ENCODE data around the gene GPR89B.

DNA sequence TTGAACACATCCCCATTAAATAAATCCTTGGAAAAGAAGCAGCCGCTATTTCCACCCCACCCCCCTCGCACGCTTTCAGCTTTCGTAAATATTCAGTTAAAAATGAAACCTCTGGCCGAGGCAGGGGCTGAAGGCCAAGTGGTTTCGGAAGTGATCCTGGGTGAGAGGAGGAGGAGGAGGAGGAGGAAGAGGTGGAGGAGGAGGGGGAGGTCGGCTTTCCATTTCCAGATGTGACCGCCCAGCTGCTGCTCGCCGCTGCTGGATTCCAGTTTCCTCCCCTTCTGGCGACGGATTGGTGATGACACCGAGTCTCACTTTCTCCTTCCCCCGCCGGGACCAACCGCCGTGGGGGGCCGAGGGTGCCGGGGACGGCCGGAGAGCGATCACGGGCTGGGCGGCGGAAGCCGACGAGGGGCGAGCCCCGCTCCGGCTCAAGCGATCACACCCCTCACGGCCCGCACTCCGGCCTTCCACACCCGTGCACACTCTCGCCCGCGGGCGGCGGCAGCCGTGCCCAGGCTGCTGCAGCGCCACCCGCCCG, 26.2 kb downstream of the PPIAL4D start:
- PRO-cap = unidirectional peak, plus-strand start at position 184 of the sequence

- PRO-cap = no peak
Measured at GRCh38 chr1:145772700-145773642, 50.9 kb downstream of the RNF115 start.

GRCh38 chr1:145926546-145926854, 784 bp downstream of the RBM8A start:
- PRO-cap = no peak

DNA sequence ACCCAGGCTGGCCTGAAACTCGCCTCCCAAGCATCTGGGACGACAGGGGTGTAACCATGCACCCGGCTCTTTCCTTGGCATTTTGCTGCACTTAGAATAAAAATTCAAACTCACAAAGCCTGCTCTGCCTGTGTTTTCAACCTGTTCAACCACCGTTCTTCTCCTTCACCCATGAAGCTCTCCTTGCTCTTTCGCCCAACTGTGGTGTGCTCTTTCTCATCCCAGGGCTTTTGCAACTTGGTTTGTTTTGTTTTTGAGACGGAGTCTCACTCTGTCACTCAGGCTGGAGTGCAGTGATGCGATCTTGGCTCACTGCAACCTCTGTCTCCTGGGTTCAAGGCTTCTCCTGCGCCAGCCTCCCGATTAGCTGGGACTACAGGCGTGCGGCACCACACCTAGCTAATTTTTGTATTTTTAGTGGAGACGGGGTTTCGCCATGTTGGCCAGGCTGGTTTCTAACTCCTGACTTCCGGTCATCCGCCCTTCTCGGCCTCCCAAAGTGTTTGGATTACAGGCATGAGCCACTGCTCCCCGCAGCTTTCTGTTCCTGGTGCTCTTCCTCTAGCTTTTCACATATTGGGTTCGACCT, 1.6 kb upstream of the RBM8A start:
- PRO-cap = no peak

GRCh38 chr1:145942453-145943165, 15.2 kb downstream of the LIX1L start:
- PRO-cap = no peak

GRCh38 chr1:145988538-145989101, 7.8 kb downstream of the TXNIP start:
- PRO-cap = no peak

- PRO-cap = no peak
Measured at GRCh38 chr1:145994886-145995009, 1.6 kb downstream of the TXNIP start.

DNA sequence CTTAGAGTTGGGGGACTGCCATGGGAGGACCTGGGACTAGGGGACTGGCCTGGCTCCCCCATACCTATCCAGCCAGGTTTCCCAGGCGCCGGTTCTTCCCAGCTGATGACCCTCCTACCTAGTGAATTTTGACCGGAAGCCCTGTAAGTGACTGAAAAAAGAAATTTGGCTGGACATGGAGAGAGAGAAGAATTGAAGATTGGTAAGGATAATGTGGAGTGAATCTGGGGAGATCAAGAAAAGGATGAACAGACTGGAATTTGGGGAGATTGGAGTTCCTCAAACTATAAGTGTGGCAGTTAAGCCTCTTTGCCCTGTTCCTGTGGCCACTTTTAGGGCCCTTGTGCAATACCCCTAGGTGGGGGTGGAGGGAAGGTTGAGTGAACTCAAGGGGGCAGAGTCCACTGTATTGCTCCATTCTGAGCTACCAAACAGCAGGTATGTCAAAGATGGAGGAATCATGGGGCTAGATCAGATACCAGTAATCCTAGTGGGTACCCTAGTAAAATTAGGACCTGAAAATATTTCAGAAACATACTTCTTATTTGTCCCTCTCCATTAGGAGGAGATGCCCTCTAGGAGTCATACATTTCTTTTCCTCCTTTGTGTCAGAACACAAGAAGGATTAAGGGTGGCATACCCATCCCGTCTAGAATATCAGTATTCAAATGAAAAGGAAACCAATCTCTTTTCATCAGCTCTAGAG, 1.2 kb downstream of the HJV start:
- PRO-cap = no peak

GRCh38 chr1:146020958-146021573, 469 bp downstream of the HJV start:
- PRO-cap = no peak

GRCh38 chr1:146032694-146033196, 11.2 kb upstream of the HJV start:
- PRO-cap = no peak

- PRO-cap = no peak
Measured at GRCh38 chr1:146411788-146412489, 67.4 kb upstream of the PPIAL4H start.

- PRO-cap = no peak
Measured at GRCh38 chr1:146443841-146444347, 99.3 kb upstream of the PPIAL4H start.

- PRO-cap = no peak
Measured at GRCh38 chr1:147196673-147197354, 24.5 kb upstream of the PRKAB2 start.

DNA sequence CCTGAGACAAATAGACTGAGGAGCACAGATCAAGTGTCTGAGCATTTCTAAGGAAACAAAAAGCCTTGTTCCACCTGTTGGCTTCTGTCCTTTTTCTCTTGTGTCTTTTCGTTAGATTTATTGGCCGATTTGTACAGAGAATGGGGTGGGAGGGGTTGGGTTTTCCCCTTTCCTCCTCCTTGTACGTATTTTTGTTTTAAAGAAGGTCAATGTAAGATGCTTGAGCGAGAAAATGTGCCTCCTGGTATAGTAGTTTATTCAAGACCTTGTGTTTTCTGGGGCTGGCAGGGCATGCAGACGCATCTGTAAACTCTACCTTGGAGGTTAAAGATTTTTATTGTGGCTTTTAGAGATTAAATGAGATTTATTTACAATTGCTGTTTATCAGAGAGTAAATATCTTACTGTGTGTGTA, 1.3 kb downstream of the BCL9 start:
- PRO-cap = bidirectional peak, plus-strand start at position 199 of the sequence, minus-strand start at position 102 of the sequence

- PRO-cap = no peak
Measured at GRCh38 chr1:147655096-147655487, 15.2 kb downstream of the ACP6 start.

DNA sequence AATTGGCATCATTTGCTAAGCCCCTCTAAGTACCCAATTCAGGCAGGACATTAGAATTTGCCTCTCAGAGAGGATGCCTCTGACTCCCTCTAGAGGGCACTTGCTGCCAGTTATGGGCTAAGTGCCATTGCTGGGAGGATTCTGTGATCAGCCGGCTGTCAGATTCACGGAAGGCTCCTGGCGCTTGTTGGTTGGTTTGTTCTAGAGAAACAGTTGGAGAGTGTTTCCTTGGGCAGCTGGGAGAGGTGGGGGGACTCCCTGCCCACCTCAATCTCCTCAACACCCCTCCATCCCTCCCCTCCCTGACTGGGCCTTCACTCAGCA, 29.7 kb upstream of the ACP6 start:
- PRO-cap = bidirectional peak, plus-strand start outside the sequence, minus-strand start at position 179 of the sequence

DNA sequence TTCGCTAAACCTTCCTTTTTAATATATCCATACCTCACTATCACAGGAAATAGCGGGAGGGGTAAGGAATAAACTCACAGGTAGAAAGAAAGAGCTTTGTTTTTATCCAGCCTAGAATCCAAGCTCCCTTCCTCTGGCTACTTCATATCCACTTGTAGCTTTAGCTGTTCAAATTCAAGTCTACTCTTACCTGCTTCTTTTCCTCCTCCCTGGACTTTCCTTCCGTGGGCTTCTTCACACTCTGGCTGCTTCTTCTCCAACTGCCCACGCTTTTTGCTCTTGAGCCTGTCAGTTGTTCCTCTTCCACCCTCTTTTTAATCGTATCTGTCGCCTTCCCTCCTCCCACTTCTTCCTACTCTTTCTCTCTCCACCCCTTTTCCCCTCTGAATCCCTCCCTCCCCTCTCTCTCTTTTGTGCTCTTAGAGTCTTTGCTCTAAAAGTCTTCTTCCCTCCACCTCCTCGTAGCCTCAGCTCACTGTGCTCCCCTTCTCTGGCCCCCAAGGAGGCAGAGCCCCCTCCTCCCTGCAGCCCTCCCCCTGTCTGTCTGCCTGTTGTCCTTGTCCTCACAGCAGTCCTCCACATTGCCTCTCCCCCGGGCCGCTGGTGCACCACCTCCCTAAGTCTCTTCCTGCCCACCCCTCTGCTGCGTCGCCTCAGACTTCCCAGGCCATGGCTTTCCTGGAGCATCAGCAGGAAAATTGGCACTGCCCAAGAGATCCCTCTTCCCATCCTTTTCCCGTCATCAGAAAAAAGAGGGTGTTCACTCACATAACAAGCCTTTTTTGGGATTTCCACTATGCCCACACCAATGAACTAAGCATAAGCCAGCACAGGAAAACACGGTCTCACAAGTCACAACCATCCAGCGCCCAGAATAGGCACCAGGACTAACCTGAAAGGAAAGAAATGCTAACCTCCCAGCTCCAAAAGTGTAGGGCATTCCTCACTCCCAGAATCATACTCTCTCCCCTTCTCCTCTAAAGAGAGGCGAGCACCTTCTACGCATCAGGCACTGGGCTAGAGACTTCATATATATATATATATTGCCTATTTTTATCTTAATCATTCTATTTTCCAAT, 13.0 kb upstream of the GJA5 start:
- PRO-cap = unidirectional peak, minus-strand start at position 316 of the sequence

- PRO-cap = bidirectional peak, plus-strand start at chr1:147928393, minus-strand start at chr1:147928320
Measured at GRCh38 chr1:147928196-147928942, at the start of gene GPR89B. Gene GPR89B, plus strand, starts transcription at chr1:147928420.

DNA sequence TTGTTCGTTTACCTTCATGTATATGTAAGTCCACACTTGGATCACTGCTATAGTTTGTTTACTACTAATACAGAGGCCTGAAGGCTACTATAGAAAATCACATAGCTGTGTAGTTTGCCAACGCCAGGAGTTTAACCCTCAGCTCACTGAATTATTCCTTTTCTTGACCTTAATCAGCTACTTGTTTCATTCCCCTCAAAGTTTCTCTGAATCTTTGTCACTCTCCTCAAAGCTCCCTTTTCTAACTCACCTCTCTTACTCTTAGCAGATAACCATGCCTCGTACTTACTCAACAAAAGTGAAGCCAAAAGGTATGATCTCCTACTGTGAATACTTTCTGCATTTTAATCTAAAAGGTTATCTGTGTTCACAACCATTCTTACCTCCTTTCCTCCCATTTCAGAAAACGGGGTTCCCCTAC, 4.1 kb downstream of the GPR89B start:
- PRO-cap = no peak

- PRO-cap = no peak
Measured at GRCh38 chr1:148048320-148049063, 103.6 kb downstream of the NBPF11 start.

All from fallopian tube (tissue), 1 donor.